Mononuclear cell (primary cell): Measurements from ENCODE around the gene BMT2.

- RRBS, result no CpG with 5 or more reads among the region's 1 CpG
Observed at GRCh38 chr7:112575852-112576255, 95.1 kb downstream of the LSMEM1 start.

GRCh38 chr7:112791620-112792133 is 1.5 kb upstream of the TMEM168 start:
- RRBS, result 100% methylated on average over 1 of the region's 13 CpGs

GRCh38 chr7:112917011-112917210 is 22.8 kb downstream of the BMT2 start:
- RRBS, result no CpG with 5 or more reads among the region's 3 CpGs

GRCh38 chr7:112938979-112939981 is at the start of gene BMT2:
TSS of gene BMT2 (minus strand) at chr7:112939875.
- RRBS, result 1% methylated on average over 15 of the region's 58 CpGs

DNA sequence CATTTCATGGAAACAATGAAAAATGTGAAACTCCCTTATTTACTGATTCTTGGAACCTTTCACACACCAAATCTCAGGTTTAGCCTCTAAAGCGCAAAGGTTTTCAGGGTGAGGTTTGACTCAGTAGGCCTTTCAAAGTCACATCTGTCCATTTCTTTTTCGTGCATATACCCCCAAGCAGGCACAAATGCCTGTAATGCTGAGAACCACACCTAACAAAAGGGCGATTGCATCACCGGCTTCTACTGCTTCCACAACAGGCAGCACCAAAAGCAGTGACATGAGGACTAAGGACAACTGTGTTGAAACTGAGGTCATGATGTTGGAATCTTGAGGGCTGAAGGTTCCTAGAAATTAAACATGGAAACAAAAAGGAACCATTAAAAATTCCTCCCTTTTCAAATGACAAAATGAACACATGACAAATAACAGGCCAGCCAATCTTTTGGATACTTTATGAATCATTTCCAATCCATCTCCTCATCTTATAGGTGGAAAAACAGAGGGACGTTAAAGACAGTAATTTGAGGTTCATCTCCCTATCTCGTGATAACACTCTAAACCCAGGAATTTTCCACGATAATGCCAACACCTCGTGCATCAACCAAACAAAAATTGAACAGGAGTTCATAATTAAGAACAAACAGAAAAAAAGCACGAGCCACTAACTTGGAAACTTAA is 953 bp downstream of the SMIM30 start:
- RRBS, result no CpG with 5 or more reads among the region's 9 CpGs

DNA sequence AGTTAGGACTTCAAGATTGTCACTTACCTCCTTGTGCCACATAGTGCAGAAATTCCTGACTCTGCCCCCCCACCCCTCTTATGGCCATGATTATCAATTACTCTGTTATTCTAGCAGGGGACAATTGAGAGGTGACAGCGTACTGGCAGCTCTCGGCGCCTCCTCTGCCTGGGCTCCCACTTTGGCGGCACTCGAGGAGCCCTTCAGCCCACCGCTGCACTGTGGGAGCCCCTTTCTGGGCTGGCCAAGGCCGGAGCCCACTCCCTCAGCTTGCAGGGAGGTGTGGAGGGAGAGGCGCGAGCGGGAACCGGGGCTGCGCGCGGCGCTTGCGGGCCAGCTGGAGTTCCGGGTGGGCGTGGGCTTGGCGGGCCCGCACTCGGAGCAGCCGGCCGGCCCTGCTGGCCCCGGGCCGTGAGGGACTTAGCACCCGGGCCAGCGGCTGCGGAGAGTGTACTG is 325.7 kb downstream of the PPP1R3A start:
- RRBS, result no CpG with 5 or more reads among the region's 28 CpGs

GRCh38 chr7:114086049-114087025 is 167.5 kb upstream of the PPP1R3A start:
- RRBS, result 2% methylated on average over 56 of the region's 98 CpGs

GRCh38 chr7:114119765-114120508 is 201.1 kb upstream of the PPP1R3A start:
- RRBS, result no CpG with 5 or more reads among the region's 3 CpGs

GRCh38 chr7:116315192-116315829 is 105.0 kb downstream of the TES start:
- RRBS, result no CpG with 5 or more reads among the region's 8 CpGs

- RRBS, result no CpG with 5 or more reads among the region's 6 CpGs
Observed at GRCh38 chr7:116458816-116459187, 40.7 kb upstream of the CAV2 start.

DNA sequence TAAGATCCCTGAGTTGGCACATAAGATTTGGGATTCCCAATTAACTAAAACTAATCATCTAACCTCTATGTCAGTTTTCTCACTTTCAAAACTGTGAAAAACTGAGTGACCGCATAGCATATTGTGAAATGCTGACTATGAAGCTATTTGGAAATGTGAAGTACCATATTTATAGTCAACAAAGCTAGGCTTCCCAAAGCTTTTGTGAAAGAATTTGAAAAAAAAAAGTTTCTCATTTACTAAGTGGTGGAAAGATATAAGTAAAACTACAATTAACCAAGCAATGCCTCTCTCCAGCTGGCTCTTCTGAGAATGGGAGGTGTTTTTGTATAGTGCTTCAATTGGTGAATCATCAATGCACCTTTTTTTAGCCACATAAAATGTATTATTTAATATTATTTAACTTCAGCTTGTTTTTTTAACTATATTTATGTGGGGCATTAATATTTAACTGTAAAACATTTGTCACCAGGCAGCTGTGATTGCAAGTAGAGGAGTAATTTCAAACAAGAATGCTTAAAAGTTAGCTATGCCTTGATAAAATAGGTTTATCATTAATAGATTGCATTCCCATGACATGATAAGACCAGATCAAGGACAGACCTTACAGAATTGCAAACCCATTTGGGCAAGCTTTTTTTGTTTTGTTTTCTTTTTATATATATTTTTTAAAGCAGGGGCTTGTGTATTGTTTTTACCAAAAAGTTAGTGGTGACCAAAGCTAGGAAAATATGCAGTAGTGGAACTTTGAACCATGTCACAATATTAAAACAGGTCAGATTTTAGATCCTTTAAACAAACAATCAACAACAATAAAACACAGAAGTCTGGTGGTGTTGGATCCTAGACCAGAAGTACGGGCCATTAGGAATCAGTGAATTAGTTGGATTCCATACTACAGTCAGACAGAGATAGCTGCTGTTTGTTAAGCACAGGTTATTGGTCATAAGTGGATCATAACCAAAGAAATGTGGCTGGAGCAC is 2.7 kb downstream of the CAV2 start:
- RRBS, result no CpG with 5 or more reads among the region's 2 CpGs

DNA sequence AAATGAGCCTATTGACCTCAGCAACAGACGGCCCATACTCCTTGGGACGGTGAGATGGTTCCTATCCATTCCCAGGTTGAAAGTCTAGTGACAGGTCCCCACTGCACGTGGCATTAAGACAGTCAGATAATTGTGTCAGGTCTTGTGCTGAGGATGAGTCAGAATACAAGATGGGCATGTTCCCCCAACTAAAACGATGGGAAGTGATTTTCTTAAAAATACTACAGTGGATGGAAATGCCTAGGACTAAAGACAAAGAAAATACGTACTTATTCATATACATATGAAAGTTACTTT is 2.1 kb downstream of the CAV1 start:
- RRBS, result no CpG with 5 or more reads among the region's 5 CpGs

GRCh38 chr7:116592253-116592869 is 67.5 kb downstream of the CAV1 start:
- RRBS, result no CpG with 5 or more reads among the region's 9 CpGs

DNA sequence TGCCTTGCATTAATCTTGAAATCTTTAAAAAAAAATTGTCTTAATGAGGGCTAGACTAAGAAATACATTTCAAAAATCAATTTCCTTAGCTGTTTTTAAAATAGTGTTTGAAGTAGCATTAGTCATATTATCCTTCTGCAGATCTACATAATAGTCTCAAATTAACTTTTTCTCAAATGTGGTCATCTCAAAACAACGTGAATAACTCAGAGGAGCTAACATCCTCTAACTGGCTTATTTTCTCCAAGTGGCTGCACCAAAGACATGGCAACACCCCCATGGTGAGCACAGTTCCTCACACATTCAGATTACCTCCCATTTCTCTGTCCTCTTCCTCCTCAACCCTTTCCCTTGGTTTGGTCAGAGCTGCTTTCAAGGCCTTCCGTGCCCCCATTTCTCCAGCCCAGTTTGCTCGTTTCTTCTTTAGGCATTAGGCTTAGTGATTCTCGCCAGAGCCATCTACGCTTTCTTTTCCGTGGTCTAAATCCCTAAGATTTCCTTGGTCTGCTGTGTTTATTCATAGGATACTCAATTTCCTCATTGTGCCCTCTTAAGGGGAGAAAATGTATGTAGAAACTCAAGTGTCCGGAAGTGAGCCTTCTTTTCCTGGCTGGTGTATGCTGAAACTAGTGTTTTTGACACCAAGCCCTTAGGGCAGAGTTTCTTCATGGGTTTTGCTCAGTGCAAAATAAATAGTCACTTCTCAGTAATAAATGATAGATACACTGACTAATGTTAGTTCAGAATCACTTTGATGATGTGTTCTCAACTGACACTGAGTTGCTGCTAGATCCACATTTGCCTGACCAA is 2.6 kb downstream of the MET start:
- RRBS, result no CpG with 5 or more reads among the region's 7 CpGs

GRCh38 chr7:116706366-116706894 is 34.4 kb downstream of the MET start:
- RRBS, result no CpG with 5 or more reads among the region's 4 CpGs

GRCh38 chr7:116812744-116813421 is 49.5 kb upstream of the CAPZA2 start:
- RRBS, result no CpG with 5 or more reads among the region's 3 CpGs

- RRBS, result no CpG with 5 or more reads among the region's 2 CpGs
Observed at GRCh38 chr7:116871850-116872202, 9.4 kb downstream of the CAPZA2 start.

DNA sequence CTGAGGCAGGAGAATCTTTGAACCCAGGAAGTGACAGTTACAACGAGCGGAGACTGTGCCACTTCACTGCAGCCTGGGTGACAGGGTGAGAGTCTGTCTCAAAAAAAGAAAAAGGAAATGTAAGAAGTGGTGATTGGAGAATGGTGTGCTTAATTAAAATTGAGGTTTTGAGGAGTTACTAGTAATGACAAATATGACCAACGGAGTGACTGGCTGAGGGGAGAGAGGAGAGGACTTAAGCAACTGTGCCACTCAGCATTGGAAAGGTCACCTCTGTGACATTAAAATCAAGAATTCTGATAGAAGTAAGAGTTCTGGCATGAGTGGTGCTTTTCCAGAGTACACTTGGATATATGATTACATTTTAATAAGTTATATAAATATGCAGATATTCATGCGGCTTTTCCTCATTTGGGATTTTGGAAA is 31.7 kb upstream of the ST7 start:
- RRBS, result no CpG with 5 or more reads among the region's 4 CpGs

GRCh38 chr7:117065484-117066110 is 112.3 kb downstream of the ST7 start:
- RRBS, result no CpG with 5 or more reads among the region's 6 CpGs

DNA sequence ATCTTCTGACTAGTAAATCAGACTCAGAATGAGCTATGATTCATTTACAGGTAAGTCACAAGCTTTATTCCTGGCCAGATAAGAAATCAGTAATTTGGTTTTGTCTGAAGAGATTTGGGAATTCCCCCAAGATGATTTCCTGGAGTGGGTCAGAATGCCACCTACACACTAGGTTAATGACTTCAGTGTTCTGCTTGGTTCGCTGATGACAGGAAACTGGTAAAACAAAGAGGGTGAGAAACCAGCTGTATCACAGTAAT is 8.2 kb upstream of the ASZ1 start:
- RRBS, result no CpG with 5 or more reads among the region's 1 CpG